ENCODE data around the genes BRAT1 and TTYH3.

DNA sequence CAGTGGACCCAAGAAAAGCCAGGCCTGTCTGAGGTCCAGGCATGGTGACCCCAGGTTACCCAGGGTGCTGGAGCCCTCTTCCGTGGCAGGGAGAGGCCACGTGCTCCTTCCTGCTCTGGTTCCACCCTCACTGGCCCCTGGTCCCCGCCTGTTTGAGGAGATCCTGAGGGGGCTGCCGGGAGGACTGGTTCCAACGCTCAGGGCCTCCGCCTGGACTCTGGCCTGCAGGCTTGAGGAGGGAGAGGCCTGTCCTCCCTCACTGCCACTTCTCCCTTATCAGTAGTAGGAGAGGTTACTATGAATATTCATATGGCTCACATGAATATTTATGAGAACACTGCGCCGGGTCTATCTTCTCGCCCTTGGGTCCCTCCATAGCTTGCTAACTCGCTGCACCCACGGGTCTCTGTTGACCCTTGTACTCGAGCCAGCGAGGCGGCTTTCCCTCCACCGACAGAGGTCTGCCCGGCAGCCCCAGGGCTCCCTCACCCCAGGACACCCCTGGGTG lies 25.3 kb upstream of the ELFN1 start:
- PRO-cap, result no peak

DNA sequence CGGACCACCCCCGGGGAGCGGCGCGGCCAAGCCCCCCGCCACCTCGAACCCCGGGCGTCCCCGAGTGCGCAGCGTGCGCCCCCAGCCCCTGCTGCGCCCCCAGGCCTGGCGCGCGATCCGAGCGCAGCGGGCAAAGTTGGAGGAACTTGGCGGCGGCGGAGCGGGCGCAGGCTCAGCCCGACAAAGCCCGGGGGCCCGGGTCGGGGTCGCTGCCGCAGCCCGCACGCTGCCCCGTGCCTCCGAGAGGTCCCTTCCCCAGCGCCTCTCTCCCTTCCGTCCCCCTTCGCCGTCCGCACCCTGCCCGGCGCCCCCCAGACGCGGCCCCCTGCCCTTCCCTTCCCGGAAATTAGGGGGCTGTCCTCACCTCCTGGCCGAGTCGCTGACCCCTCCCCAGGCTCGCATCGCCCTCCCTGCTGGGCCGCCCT lies 337 bp downstream of the ELFN1 start:
- PRO-cap, result no peak

GRCh38 chr7:1842838-1843957 lies 173.1 kb downstream of the ELFN1 start:
- PRO-cap, result no peak

DNA sequence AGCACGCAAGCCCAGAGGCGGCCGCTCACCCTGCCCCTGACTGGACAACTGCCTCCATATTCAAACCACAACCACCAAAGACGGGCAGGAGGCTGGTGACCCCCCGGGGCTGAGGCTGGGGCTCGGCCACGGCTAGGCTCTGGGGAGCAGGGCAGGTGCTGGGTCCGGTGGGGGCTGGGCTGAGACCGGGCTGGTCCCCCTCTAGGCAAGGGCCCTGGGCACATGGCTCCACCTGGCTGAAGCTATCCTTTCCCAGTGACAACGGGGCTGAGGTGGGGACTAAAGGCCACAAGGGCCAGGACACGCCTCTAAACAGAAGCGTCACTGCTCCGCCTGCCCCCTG lies 191.0 kb downstream of the ELFN1 start:
- PRO-cap, result unidirectional peak, minus-strand start at position 254 of the sequence

DNA sequence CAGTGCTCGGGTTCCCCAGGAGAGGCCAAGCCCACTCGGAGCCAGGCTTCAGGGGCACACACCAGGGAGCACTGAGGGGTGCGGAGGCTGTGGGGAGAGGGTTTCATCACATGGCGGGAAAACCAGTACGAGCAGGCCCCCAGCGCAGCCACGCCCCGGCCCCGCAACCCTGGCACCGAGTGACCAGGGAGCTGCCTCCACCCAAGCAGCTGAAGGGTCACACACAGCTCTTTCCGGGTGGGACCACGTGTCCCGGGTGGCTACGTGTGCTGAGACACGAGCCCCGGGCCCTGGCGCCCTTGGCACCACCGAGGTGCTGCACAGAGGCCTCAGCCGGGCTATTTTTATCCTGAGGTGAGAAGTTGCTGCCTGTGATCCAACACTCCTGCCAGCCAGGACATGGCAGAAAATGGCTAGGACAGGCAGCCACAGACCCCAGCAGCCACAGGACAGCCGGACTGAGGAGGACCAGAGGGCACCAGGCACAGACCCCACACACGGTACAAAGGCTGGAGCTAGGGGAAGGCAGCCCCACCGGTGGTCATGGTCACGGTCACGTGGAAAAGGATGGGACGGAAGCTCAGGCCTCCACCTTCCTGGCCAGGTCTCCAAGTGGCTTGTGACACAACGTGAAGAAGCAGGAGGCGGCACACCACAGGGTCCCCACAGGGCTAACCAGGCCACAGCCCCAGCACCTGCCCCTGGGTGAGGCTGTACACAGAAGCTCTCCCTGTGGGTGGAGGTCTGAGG lies 223.7 kb downstream of the MAD1L1 start:
- PRO-cap, result no peak

- PRO-cap, result no peak
These were observed 159.8 kb downstream of the MAD1L1 start for GRCh38 chr7:2072922-2073335.

DNA sequence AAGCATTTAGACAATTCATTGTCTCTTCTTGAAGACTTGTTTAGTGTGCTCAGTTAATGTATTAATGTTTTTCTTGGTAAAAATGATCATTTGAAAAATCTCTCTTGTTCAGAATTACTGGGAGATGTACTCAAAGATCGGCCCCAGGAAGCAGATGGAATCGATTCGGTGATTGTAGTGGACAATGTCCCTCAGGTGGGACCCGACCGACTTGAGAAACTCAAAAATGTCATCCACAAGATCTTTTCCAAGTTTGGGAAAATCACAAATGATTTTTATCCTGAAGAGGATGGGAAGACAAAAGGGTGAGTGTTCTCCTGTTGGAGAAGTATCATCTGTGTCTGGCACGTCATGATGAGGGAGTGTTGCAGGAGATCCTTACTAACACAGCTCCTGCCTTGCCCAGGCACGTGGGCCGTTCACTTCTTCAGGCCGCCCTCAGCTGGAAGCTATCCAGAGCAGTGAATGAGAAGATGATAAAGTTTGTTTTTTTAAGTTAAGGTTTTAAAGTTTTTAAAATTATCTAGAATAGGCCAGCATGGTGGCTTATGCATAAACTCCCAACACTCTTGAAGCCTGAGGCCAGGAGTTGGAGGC lies 6.1 kb downstream of the EIF3B start:
- PRO-cap, result no peak

- PRO-cap, result no peak
These were observed 8.0 kb downstream of the EIF3B start for GRCh38 chr7:2362403-2363321.

DNA sequence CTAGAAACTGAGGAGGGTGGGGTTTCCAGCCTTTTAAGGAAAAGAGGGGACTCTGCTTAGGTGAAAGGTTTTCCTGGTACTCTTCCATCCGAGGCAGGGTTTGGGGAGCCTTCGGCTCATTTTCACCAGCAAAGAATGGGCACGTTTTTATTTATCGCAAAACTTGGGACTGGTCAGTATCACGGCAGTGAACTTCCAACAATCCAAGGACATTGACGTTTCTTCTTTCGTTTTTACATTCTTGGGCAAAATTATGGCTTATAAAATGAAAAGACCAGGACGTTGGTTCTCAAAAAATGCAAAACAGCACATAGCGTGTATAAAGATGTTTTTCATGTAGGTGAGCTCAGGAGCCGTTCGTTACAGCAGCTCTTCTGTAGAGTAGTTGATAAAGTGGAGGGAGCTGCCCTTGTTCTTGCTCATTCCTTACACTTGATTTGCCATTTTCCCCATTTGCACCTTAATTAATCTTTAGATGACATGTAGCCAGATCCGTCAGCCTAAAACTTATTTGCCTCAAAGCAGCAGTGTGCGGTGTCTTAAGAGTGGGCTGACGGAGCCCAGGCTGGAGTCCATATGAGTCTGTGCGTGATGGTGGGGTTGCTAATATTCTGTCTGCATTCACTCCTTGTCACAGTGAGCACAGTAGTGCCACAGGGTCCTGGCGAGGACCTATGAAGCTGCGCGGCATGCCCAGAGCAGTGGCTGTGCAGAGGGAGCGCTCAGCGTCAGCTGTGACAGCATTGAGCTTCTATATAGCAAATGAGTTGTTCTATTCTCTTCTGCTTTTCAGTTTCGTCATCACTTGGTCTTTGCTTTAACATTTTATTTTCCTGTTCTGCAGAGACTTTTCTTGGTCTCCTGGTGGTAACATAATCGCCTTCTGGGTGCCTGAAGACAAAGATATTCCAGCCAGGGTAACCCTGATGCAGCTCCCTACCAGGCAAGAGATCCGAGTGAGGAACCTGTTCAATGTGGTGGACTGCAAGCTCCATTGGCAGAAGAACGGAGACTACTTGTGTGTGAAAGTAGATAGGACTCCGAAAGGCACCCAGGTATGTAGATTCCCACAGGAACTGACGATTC lies 14.3 kb downstream of the EIF3B start:
- PRO-cap, result no peak

DNA sequence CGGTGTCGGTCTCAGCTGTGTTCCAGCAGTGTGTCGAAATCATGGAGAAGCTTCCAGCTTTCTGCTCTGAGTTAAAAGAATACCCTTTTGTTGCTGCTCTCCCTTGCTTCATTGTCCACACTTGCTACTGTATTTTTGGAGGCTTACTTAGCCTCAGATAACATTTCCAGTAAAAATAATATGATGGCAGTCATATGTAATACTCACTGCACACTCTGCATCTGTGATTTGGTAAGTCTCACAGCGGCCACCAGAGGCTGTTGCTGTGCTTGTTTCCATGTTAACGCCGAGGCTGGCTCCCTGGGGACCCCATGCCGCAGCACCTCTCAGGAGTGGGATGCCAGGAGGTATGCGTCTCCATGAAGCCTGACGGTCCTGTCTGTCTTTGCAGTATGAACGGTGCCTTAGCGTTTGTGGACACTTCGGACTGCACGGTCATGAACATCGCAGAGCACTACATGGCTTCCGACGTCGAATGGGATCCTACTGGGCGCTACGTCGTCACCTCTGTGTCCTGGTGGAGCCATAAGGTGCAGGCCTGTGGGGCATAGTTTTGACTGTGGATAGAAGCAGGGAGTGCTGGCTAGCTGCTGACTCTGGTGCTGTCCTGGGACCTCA lies 20.5 kb downstream of the EIF3B start:
- PRO-cap, result no peak

GRCh38 chr7:2409656-2410386 lies 6.4 kb downstream of the CHST12 start:
- PRO-cap, result no peak

GRCh38 chr7:2437712-2438554 lies 34.5 kb downstream of the CHST12 start:
- PRO-cap, result no peak

- PRO-cap, result no peak
These were observed 6.8 kb downstream of the GRIFIN start for GRCh38 chr7:2469437-2469853.

DNA sequence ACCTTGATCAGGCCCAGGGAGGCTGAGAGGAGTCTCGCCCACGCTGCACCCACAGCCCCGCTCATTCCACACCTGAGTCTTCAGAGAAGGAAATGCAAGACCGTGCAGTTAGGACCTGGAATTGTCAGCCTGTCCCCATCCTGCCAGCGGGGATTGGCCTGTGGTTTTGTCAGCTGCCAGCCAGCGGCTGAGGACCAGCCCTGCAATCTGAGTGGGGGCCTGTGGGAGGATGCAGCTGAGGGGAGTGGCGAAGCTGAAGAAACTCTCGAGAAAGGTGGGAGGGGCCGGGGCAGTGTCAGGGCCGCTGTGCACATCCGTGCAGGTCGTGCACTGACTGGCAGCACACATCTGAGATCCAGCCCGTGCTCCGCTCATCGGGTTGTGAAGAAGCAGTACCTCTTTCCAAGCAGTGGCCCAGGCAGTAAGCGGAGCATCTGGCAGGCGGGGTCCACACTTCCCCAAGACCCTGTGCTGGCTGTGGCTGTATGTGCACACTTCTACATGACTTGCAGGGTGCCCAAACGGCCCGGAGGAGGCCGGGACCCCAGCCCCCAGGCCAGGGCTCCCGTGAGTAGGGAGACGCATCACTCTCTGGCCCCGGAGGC lies 10.6 kb upstream of the LFNG start:
- PRO-cap, result no peak

DNA sequence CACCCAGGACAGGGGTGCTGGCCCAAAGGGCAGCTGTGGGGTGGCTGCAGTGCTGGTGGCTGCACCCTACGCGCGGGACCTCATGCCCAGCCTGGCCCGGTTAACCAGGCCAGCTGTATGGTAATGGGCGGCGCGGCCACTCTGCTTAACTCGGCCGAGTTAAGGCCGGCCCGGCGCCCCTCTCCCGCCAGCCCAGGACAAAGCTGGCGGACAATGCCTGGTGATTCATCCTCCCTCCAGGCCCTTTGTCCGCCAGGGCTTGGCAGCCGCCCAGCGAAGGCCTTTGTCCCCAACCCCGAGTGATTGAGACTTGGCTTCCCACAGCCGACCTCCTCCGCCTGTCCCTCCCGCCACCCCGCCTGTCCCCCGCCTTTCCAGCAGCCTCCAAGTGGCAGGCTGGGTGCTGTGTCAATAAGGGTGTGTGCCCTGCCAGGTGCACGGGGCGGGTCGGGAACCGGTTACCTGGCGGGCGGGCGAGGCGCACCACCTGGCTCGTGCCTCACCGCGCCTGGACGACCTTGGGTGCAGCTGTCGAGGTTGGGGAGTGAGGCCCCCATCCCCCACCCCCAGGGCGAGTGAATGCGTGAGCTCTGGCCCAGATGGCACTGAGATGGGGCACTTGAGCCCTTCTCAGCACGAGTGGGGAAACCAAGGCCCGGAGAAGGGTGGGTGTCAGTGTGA lies 4.5 kb downstream of the LFNG start:
- PRO-cap, result no peak

DNA sequence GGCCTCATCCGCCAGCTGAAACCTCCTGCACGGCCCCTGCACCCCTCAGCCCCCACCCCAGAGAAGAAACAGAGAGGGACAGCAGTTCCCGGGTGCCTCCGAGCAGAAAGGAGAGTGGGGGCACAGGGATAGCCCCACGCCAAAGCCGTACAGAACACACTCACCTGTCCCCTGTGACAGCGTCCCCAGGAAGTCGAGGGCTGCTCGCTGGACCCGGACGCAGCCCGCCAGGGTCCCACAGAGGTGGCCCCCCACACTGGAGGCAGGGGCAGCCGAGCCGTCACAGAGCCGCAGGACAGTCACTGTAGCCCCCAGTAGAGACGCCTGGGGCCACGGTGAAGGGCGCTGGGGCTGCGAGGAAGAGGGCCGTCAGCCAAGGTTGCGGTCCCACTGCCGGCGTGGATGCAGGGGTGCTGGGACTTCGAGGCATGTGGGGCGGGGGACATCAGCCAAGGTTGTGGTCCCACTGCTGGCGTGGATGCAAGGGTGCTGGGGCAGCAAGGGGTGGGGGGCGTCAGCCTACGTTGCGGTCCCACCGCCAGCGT lies 14.1 kb downstream of the BRAT1 start:
- PRO-cap, result no peak

DNA sequence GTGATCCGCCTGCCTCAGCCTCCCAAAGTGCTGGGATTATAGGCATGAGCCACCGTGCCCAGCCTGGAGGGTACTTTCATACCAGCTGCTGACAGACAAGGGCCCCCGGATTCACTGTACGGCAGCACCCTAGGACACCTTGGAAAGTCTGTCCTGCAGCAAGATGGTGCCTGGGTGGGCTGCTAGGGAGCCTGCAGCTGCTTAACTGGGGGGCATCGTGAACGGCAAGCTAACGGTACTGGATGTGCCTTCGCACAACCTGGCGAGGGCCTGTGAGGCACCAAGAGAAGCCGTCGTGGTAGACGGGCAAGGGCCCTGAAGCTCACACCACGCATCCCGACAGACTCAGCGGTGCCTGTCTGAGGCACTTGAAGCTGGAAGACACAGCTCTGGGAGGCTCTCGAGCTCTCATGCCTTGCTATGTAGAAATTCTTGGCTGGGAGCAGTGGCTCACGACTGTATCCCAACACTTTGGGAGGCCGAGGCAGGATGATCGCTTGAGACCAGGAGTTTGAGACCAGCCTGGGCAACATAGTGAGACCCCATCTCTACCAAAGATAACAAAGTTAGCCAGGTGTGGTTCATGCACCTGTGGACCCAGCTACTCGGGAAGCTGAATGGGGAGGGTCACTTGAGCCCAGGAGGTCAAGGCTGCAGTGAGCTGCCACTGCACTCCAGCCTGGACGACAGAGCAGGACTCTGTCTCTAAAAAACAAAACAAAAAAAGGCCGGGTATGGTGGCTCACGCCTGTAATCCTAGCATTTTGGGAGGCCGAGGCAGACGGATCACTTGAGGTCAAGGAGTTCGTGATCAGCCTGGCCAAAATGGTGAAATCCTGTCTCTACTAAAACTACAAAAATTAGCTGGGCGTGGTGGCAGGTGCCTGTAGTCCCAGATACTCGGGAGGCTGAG lies 9.3 kb downstream of the BRAT1 start:
- PRO-cap, result no peak

DNA sequence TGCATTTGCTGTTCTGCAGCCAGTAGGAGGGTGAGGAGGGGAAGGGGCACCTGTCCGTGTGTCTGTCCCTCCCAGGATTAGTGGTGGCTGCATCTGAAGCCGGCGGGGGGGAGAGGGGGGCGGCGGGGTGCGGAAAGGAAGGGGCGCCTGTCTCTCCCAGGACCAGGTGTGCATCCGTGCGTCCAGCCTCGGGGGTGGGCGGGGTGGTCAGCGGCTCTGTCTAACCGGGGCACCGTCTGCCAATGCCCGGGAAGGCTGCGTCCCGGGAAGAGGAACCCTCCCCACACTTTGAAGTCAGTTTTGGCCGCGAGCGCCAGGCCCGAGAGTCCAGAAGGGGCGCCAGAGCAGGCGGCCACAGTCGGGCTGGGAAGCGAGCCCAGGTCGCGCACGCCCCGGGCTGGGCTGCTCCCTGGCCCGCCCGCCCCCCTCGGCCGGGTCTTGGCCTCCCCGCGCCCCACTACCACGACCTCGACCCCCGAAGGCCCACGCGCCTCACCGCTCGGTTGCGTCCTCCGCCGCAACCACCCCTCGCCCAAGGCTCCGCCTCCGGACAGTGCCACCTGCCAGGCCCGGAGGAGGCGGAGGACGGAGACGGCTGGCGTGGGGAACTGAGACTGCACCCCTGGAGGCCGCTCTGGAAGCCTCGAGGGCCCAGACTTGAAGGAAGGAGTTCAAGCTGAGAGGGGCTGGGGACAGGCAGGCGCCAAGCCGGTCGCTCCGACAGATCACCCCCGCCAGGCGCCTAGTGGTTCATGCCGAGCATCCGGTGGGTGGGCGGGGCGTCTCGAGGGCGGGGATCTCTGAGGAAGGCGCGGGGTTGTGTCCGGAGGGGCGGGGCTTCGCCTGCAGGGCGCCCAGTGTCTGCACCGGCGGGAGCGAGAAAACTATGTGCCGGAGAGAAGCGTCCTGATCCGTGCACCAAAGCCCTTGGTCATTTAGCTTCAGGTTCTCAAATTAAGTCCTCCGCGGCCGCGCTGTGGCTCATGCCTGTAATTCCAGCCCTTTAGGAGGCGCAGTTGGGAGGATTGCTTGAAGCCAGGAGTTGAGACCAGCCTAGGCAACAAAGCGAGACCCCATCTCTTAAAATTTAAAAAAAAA lies at the start of gene BRAT1:
Gene BRAT1 (minus strand): TSS at position 534 of the 1,098 bp plus-strand sequence.
- PRO-cap, result bidirectional peak, plus-strand start at position 887 of the sequence, minus-strand start at position 525 of the sequence

- PRO-cap, result bidirectional peak, plus-strand start at chr7:2631959, minus-strand start at chr7:2631649
These were observed at the start of gene TTYH3 for GRCh38 chr7:2631748-2632368. TTYH3 (plus strand) TSS chr7:2631986.

GRCh38 chr7:2662973-2664157 lies 24.6 kb upstream of the AMZ1 start:
- PRO-cap, result bidirectional peak, plus-strand start at chr7:2663054, minus-strand start at chr7:2663050; bidirectional peak, plus-strand start at chr7:2663282, minus-strand start at chr7:2663114

Data from left lobe of liver (tissue), 1 donor.